Occipital lobe (tissue), 2 donors: ENCODE data around the genes ZNG1B and SCTR.

DNA sequence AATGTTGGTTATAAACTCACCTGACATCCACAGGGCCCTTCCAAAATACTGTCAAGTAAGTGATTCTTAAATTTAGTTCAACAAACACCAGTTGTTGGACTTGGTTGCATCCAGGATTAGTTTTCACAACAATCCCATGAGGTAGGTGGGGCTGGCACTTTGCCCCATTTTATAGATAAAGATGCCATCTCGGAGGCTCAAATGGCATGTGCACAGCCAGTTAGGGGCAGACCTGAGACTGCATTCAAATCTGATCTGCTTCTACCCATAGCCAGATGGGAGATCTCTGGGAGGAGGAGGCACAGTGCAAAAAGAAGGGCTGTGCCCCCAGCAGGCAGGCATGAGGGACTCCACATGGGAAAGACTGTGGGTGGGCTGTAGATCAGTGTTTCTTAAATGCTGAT is 15.3 kb downstream of the PAX8 start:
- RAMPAGE, long total RNA, result no peak

GRCh38 chr2:113324715-113325187 is 46.0 kb upstream of the PAX8 start:
- RAMPAGE, long total RNA, result no peak

DNA sequence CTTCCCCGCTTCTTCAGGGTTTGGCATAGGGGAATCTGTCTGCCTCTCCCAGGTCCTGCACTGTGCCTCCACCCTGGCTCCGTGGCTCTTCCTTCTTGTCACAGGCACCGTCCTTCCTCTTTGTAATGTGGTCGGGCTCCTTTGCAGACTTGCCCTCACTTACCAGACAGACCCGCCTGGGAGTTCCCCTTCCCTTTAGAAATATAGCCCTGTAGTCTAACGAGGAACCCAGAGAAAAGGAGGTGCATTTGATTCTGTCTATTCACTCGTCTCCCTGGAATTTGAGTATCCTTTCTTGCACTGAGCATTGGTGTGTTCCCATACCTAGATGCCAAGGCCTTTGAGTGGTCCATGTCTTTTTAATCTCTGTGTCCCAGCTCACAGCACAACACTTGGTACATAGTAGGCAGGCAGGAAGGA is 64.0 kb upstream of the PAX8 start:
- RAMPAGE, long total RNA, result no peak

- RAMPAGE, long total RNA, result start-site peak on the plus strand at chr2:113437762-113437845, 580 and 813 reads in 2 replicates
Observed at GRCh38 chr2:113437628-113438203, at the start of gene ZNG1B. Gene ZNG1B (plus strand): TSS chr2:113437691.

DNA sequence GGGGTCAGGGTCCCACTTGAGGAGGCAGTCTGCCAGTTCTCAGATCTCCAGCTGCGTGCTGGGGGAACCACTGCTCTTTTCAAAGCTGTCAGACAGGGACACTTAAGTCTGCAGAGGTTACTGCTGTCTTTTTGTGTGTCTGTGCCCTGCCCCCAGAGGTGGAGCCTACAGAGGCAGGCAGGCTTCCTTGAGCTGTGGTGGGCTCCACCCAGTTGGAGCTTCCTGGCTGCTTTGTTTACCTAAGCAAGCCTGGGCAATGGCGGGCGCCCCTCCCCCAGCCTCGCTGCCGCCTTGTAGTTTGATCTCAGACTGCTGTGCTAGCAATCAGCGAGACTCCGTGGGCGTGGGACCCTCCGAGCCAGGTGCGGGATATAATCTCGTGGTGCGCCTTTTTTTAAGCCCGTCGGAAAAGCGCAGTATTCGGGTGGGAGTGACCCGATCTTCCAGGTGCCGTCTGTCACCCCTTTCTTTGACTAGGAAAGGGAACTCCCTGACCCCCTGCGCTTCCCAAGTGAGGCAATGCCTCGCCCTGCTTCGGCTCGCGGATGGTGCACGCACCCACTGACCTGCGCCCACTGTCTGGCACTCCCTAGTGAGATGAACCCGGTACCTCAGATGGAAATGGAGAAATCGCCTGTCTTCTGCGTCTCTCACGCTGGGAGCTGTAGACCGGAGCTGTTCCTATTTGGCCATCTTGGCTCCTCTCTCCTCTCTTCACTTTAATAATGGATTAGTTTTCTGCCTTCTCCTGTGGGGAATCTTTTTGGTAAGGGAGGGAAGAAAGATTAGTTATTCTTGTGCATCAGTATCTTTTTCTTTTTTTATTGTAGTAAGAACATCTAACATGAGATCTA is 21.4 kb upstream of the FOXD4L1 start:
- RAMPAGE, long total RNA, result no peak

DNA sequence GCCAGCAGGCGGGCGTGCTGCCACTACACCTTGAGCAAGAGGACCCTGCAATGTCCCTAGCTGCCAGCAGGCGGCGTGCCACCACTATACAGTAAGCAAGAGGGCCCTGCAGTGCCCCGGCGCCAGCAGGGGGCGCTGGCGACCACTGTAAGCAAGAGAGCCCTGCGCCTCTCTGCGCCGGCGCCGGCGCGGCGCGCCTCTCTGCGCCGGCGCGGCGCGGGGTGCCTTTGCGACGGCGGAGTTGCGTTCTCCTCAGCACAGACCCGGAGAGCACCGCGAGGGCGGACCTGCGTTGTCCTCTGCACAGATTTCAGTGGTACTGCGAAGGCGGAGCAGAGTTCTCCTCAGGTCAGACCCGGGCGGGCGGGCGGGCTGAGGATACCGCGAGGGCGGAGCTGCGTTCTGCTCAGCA is 25.0 kb upstream of the RABL2A start:
- RAMPAGE, long total RNA, result no peak

DNA sequence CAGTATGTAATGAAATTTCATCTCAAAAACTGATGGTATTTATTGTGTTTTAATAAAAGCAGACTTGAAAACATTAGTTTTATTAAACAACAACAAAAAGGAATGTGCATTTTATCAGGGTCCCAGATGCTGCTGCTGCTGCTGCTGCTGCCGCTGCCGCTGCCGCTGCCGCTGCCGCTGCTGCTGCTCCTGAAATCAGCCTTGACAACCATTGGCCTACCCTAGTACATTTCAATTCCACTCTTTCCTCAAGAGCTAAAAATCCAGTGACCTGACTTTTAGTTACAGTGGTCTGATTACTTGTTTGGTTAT is 1597.2 kb downstream of the DPP10 start:
- RAMPAGE, long total RNA, result no peak

DNA sequence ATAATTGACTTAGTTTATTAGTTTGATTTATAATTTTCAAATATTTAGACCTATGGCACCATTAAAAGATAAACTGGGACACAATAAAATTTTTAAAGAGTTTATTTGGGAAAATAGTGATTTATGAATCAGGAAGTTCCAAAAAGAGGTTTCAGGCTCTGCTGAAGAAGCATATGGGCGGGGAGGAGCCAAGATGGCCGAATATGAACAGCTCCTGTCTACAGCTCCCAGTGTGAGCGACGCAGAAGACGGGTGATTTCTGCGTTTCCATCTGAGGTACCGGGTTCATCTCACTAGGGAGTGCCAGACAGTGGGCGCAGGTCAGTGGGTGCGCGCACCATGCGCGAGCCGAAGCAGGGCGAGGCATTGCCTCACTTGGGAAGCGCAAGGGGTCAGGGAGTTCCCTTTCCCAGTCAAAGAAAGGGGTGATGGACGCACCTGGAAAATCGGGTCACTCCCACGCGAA is 289.2 kb upstream of the DDX18 start:
- RAMPAGE, long total RNA, result no peak

DNA sequence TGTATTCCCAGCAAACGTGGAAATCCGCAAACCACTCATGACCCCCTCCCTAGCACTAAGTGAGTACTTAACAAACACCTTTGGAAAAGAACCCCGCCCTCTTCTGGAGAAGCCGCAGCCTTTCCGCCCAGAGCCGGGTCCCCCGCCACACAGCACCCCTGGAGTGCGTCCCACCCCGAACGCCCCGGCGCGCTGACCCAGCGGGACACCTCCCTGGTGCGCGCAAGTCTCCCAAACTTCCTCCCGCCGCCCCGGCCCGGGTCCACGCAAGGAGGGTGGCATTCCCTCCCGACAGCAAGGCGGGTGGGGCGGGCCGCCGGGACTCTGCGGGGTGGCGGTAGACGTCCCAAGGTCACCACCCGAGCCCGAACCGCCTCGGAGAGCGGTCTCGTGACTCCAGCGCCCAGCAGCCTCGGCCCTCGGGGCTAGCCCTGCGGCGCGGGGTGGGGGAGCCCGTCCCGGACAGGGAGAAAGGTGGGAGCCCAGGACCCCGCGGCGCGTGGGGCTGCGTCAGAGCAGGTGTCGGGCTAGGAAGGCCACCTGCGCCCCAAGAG is 622 bp downstream of the CCDC93 start:
- RAMPAGE, long total RNA, result no peak

GRCh38 chr2:118089083-118089857 is 999 bp downstream of the INSIG2 start:
- RAMPAGE, long total RNA, result no peak

DNA sequence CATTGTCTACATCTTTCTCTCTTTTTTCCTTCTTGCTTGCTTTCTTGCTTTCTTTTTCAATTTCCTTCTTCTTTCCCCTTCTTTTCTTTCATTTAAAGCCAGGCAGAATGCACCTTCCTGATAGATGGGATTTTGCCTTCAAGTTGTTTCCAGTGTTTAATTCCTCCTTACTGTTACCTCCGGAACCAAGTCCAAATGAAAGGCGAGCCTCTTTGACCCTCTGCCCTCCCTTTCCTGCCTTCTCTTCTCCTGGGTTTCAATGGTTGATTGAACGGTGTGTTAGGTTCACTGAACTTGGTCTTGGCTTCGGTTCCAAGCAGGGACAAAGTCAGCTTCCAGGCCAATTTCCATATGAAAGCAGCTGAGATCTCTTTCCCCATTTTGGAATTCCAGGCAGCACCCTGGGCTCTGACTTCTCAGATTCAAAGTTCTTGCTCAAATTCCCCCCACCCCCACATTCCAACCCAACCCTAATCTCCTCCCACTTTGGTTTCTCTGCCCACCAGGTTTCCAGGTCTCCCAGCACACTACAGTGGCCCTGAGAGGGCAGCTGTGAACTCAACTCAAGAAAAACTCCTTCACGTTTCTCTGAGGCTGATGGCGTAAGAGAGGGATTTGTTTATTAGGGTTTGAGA is 230.9 kb downstream of the INSIG2 start:
- RAMPAGE, long total RNA, result no peak

- RAMPAGE, long total RNA, result no peak
Observed at GRCh38 chr2:118642463-118642775, 205.0 kb downstream of the EN1 start.

DNA sequence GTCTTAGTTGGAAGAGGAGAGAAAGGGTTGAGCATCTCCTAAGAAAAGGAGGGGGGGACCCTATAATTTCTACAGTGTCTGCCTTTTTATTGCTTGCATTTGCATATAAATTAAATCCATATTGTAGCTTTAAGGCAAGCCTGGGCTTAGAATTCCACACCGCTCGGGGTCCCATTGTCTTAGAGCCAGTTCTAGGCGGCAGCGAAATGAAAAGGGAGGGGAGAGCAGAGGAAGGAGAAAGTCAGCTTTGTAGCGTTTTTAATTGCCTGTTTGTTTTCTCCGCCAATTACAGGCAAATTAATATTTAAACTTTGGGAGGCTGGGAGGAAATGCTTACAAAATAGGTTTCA is 39.4 kb downstream of the EN1 start:
- RAMPAGE, long total RNA, result no peak

DNA sequence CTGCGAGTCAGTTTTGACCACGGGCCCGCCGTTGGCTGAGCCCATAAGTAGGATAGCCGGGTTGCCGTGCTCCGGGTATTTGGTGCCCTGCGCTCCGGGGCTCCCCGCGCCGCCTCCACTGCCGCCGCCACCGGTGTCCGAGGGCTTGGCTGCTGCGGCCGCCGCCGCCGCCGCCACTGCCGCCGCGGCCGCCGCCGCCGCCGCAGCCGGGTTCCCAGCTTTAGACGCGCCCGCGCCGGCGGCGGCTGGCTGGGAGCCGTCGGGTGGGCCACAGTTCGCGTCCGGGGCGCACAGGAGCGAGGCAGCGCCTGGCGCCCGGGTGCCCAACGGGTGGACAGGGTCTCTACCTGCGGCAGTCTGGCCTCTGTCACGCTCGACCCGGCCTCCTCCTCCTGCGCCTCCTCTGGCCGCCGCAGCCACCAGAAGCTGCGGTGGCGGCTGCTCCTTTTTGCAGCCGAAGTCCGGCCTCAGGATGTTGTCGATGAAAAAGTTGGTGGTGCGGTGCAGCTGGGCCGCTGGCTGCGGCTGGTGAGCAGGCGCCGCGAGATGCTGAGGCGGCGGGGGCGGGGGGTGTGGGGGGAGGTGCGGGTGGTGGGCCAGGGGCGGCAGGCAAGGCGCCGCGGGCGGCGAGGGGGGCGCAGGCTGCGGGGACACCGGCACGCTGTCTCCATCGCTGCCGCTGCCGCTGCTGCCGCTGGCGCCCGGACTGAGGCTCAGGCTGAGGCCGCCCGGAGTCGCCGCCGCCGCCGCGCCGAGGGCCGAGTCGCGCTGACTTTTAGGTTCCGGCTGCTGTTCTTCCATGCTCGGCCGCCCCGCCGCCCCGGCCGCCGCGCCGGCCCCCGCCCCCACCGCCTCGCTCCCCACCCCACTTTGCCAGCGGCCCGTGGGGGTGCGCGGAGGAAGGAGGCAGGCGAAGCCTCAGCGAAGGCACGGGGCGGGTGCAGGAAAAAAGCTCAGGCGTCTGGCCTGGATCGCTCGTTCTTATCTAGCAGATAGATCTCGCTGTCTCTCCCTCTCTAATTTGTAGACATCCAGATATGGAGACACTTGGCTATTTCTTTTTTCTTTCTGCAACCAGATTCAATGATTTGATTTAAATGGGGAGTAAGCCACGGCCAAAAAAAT is 719 bp downstream of the EN1 start:
- RAMPAGE, long total RNA, result no peak

- RAMPAGE, long total RNA, result no peak
Observed at GRCh38 chr2:118852524-118853120, 5.2 kb upstream of the EN1 start.

- RAMPAGE, long total RNA, result no peak
Observed at GRCh38 chr2:119282659-119283007, 59.0 kb downstream of the STEAP3 start.

- RAMPAGE, long total RNA, result no peak
Observed at GRCh38 chr2:119366505-119366683, 240 bp downstream of the C2orf76 start.

DNA sequence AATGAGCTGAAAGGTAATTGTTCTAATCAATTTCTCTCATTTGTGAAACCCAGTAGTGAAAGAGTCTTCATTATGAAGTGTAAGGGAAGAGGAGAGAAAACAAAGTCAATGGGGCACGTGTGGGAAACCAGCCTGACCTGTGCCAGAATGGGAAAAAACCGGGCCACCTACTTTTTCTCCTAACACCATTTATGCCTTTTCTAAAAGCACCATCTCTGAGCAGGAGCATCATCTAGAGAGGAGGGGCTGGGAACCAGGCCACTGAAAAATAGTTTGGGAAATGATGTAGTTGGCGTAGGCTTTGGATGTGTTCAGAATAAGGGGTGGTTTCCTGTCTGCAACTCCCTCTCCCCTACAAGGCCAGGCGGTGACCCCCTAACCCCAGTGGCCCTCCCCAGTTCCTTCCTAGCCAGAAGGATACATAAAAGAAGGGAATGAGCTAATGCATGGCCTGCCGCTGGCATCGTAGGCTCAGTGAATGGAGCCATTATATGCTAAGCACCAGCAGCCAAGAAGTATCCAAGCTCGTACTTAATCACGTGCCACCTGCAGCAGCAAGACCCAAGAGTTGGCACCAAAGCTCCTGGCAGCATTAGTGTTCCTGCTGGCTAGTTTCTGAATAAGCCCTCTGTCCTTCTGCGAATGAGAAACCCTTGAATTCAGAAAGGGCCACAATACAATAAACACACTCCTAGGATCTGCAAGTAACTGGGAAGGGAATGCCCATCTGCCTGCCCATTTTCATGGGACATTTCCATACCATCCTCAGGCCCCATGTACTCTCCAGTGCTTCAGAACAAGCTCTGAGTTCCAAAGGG is 4.2 kb downstream of the DBI start:
- RAMPAGE, long total RNA, result no peak

- RAMPAGE, long total RNA, result no peak
Observed at GRCh38 chr2:119372066-119372628, 5.4 kb downstream of the DBI start.

GRCh38 chr2:119523930-119524790 is at the start of gene SCTR:
Gene SCTR (minus strand): TSS chr2:119524483.
- RAMPAGE, long total RNA, result no peak